Right lobe of liver (tissue), 4 donors: Measurements from ENCODE around the genes RBMS2, NACA and PRIM1.

DNA sequence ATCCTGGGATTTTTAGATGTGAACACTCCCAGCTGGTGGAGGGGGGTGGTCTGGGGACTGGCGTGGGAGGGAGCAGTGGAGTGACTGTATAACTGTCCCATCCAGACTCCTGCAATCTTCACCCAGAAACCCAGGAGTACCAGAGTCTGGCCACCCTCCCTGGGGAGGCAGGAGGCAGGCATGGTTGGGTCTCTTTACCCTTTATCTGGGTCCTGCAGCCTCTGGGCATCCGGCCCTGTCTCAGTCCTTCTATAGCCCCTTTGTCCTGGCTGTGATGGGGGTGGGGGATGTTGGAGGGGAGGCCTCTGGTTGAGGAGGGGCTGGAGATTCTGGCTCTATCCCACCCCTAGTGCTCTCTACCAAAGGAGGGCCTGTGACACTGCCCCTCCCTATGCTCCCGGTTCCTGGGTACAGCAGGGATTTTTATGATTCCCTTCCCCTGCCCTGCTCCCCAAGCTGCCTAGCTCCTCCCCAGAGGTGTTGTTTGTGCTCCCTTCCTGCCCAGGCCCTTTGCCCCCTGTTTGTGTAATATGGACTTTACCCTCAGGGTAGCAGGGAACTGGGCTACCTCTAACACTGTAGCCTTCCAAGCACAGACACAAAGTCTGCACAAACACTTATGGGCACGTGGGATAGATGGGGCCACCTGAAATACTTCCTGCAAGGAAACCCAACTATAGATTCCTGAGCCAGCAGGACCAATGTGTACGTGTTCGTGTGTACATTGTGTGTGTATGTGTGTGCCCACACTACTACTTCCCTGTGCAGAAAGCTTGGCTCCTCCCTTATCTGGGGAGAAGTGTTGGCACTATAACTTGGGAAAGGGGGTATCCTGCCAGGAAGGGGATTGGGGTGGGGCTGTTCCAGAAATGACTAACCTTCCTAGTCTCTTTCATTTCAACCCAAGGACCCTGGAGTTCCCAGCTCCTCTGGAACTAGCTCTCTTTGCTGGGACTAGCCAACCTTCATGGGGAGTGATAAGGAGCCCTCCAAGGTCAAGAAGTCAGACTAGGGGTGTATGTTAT is 1.8 kb downstream of the ERBB3 start:
- PRO-cap, 4 experiments = peak in 4 of 4 experiments; most common plus-strand start position 114 of the sequence (in 1); most common minus-strand start position 397 of the sequence (in 4)
- RAMPAGE, long total RNA, 2 experiments = no peak in any of the 2 experiments

DNA sequence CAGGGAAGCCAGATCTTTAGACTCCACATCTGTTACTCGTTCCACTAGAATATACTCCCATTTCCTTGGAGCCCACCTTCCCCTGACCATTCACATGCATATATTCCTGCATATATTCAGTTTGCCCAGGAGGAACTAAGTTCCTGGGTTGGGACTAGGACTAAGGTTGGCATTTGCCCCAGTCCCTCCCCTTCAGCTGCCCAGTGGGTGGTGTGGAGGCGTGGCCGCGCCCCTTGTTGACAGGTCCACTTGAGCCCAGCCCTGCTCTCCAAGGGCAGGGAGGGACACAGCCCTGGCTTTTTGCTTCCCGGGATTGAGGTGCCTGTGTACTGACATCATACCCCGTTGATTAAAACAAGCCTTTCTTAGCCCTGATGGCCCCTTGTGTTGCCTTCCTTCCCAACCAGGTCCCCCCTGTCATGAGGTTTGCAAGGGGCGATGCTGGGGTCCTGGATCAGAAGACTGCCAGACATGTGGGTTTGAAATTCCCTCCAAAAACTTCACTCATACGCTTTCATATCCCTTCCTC is 7.3 kb downstream of the ERBB3 start:
- PRO-cap, 4 experiments = peak in 1 of 4 experiments; most common plus-strand start position 425 of the sequence (in 1)
- RAMPAGE, long total RNA, 2 experiments = no peak in any of the 2 experiments

GRCh38 chr12:56104854-56105547 is 642 bp downstream of the PA2G4 start:
- PRO-cap, 4 experiments = no peak in any of the 4 experiments
- RAMPAGE, long total RNA, 2 experiments = no peak in any of the 2 experiments

GRCh38 chr12:56126668-56127378 is 1.2 kb upstream of the ESYT1 start:
- PRO-cap, 4 experiments = no peak in any of the 4 experiments
- RAMPAGE, long total RNA, 2 experiments = no peak in any of the 2 experiments

DNA sequence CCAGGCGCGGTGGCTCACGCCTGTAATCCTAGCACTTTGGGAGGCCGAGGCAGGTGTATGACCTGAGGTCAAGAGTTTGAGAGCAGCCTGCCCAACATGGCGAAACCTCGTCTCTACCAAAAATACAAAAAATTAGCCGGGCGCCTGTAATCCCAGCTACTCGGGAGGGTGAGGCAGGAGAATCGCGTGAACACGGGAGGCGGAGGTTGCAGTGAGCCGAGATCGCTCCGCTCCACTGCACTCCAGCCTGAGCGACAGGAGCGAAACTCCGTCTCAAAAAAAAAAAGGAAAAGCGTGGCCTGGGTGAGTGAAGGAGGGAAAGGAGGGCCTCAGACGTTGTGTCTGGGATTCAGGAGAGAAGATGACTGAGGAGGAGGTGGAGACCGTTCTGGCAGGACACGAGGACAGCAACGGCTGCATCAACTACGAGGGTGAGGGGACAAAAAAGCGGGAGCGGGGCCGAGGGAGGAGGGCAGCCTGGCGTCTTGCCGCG is 998 bp upstream of the MYL6 start:
- PRO-cap, 4 experiments = peak in 1 of 4 experiments; most common plus-strand start position 176 of the sequence (in 1)
- RAMPAGE, long total RNA, 2 experiments = no peak in any of the 2 experiments

- PRO-cap, 4 experiments = peak in 1 of 4 experiments; most common plus-strand start chr12:56162135 (in 1); most common minus-strand start chr12:56162272 (in 1)
- RAMPAGE, long total RNA, 2 experiments = no peak in any of the 2 experiments
These were observed 4.2 kb downstream of the MYL6 start for GRCh38 chr12:56162070-56162968.

DNA sequence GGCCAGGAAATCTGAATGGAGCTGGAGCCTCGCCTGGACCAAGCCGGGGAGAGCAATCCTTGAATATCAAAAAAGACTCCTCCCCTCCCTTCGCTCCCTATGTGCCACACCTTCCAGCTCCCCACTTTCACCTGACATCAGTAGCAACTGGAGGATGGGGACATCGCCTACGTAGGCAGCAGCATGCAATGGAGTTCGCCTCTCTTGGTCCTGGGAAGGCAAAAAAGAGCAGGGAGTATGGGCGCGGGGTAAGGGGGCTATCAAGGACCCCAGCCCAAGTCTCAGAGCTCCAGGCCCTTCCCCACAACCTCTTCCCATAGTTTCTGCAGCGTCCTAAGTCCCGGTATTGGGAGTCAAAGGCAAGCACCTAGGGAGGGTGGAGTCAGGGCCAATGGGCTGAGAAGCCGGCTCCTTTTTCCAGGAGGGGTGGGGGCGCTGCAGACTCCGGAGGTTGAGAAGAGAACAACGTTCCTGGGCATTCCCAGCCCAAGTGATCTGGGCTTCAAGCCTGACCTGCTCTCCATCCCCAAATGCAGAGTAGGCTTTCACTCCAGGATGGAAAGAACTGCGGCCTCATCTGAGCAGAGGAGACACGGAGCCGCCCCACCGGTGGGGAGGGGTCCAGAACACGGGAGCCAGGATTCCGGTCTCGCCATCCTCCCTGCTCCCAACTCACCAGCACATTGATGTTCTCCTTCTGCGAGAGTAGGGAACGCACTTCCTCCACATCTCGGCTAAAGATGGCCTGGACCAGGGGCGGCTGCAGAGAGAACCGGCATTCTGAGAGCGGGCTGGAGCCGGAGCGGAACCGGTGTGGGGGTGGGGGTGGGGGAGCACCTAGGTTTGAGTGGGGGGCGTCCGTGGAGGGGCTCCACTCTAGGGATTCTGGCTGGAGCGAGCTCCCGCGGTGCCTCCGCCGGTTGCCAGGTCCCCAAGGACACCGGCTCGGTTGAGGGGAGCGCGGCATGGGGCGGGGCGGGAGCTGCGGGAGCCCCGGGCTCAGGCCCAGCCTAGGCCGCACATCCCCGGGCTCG is 715 bp downstream of the ANKRD52 start:
- PRO-cap, 4 experiments = no peak in any of the 4 experiments
- RAMPAGE, long total RNA, 2 experiments = no peak in any of the 2 experiments

DNA sequence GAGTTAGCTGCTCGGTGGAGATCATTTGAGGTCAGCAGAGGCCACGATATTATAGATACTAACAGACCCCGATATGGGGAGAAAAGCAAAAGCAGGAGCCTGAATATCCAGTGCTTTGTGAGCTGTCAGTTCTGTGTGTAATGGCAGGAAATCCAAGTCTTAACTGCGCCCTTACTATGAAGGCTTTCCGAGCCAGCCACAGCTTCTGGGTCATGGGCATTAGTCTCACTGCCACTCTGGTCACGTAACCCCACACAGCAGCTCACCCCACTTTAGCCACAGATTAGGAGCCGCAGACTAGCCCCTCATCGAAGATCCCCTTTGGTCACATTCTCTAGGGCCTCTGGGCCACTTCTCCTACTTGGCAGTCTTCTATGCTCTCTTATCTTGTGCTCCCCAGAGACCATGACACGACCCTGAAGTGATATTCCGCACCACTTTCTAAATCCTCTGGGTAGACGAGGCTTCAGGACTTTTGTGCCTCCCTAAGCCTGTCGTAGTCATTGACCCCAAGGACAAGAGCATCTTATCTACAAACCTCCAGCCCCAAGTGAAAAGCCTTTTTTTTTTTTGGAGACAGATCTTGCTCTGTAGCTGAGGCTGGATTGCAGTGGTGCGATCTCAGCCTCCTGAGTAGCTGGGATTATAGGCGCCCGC is 837 bp upstream of the CS start:
- PRO-cap, 4 experiments = no peak in any of the 4 experiments
- RAMPAGE, long total RNA, 2 experiments = no peak in any of the 2 experiments

DNA sequence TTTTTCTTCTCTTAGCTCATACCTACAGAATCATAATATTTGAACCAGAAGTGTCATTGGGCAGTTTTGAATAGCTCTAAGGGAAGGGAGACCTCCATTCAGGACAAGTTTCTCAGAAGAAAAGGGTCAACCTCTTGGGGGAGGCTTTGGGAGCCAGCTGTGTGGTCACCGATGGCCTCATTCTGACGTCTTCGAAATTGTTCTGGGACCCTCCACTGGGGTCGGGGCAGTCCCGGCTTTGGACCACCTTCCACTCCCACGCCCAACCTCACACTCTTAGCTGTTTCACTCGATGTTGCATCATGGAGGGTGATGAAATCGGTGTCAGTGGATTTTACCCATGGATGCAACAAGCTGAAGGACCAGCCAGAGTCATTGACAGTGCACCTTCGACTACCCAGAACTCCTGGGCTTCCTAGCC is 1.1 kb upstream of the IL23A start:
- PRO-cap, 4 experiments = no peak in any of the 4 experiments
- RAMPAGE, long total RNA, 2 experiments = no peak in any of the 2 experiments

DNA sequence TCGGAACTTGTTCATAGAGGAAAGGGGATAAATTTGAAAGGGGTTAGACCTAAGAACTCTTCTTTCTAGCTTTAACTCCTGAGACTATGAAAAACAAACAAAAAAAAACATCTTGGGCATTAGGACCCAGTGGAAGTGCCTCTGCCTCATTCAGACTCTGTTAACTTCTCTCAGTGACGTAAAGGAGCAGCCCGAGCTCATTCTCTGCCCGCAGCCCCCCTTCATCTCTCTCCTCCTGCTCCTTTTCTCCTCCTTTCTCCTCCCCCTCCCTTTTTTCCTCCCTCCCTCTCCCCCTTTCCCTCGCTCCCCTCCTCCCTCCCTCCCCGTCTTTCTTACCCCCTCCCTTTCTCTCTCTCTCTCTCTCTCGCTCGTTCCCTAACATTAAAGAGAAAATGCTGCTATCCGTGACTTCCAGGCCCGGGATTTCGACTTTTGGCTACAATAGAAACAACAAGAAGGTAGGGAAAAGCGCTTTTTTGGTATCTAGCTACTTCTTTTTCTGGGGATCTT is at the start of gene RBMS2:
Gene RBMS2 (plus strand): TSS at position 189 of the 510 bp plus-strand sequence.
- PRO-cap, 4 experiments = peak in 4 of 4 experiments; most common plus-strand start position 200 of the sequence (in 4); most common minus-strand start position 172 of the sequence (in 3)
- RAMPAGE, long total RNA, 2 experiments = start-site peak on the plus strand in 1 of 2 experiments, centred at position 400 of the sequence, 17 reads per replicate

DNA sequence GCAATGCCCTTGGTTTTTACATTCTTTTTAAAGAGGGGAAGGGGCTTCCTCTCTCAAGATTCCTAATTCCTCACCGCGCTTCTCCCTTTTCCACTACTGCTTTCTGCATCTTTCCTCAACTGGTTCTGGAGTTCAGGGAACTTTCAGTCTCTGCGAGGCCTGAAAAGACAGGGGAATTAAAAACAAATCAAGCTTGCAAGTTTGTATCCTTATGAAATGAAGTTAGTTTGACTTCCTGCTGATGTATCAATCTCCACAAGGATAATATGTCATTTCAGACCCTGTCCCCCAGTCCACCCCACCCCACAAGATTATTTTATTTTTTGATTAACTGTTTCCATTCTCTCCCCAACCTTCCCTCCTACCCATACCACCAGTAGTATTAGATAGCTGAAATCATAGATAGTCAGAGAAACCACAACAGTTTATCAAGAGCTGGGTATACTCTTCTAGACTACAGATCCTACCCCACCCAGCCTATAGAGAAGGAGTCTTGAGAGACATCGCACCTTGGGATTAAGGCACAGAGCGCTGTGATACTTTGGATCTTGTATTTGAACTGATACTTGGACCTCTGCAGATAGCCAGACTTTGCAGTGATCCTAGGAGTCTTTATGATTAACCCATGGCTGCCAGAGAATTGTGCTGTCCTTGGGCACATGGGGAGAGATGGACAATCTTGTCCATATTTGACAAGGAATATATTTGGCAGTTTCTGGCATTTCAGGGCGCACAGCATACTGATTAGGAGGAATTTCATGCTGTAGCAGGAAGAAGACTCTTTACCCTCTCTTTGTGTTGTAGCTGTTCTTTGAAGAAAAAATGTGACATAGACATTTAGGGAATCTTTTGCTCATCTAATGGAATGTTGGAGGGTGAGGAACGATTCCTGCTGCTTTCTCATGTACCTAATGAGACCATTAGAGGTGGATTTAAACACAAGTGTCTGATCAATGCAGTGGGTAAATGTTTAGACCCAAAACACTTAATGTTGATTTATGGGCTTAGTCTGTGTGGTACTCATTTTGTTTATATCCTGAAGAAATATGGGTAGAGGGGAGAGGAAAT is 856 bp downstream of the RBMS2 start:
- PRO-cap, 4 experiments = peak in 2 of 4 experiments; most common minus-strand start position 121 of the sequence (in 1)
- RAMPAGE, long total RNA, 2 experiments = no peak in any of the 2 experiments

GRCh38 chr12:56643171-56644017 is 2.4 kb downstream of the ATP5F1B start:
- PRO-cap, 4 experiments = no peak in any of the 4 experiments
- RAMPAGE, long total RNA, 2 experiments = no peak in any of the 2 experiments

- PRO-cap, 4 experiments = peak in 4 of 4 experiments; most common plus-strand start chr12:56725471 (in 3); most common minus-strand start chr12:56725335 (in 4)
- RAMPAGE, long total RNA, 2 experiments = start-site peak on the minus strand in 2 of 2 experiments, at chr12:56725266-56725356 at its widest, 27,289 to 42,416 reads per replicate
These were observed at the start of gene NACA for GRCh38 chr12:56724911-56725758. NACA (minus strand) TSS chr12:56725299.

- PRO-cap, 4 experiments = peak in 4 of 4 experiments; most common plus-strand start chr12:56752453 (in 1); most common minus-strand start chr12:56752323 (in 3)
- RAMPAGE, long total RNA, 2 experiments = no peak in any of the 2 experiments
These were observed at the start of gene PRIM1 for GRCh38 chr12:56751725-56752628. PRIM1 (minus strand) TSS chr12:56752323.

DNA sequence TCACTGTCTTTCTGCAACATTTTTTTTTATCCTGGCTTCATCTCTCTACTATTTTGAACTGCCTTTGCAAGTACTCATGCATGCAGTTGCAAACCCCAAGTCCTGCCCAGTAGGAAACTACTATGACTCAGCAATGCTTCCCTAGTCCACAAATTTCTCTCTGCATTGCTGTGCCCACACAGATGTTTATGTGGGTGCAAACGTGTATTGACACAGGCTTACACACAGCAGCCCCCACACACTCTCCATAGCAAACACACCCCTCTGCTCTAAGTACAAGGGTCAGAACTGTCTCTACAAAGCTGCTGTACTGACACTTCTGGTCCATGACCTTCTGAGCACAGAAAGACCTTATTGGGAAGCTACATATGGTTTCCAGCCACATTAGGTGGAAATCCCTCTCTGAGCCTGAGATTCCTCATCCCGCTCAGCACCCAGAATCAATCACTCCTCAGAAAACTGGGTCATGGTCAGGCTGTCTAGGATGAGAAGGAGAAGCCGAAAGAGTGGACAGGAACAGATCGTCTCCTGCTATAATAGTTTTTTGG is 7.5 kb upstream of the SDR9C7 start:
- PRO-cap, 4 experiments = peak in 1 of 4 experiments; most common plus-strand start position 285 of the sequence (in 1); most common minus-strand start position 162 of the sequence (in 1)
- RAMPAGE, long total RNA, 2 experiments = no peak in any of the 2 experiments

DNA sequence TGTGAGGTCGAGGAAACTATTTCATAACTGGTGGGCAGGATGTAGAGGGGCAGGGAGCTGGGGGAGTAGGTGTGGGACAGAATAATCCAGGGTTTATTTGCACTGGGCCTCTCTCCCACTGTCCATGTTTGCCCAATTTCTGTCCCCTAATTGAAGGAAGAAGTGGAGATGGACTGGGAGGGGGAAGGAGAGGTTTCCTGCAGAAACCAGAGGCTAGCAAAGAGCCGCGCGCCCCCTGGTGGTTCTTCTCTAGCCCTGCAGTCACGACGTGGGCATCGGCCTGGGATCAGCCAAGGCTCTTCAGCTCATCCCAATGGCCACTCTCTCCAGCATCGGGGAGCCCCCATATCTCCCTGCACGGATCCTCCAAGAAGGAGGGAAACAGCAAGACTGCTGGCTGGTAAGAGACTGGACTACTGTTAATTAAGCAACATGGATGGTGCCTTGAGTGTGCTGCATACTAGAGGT is 6.8 kb upstream of the GPR182 start:
- PRO-cap, 4 experiments = no peak in any of the 4 experiments
- RAMPAGE, long total RNA, 2 experiments = no peak in any of the 2 experiments

DNA sequence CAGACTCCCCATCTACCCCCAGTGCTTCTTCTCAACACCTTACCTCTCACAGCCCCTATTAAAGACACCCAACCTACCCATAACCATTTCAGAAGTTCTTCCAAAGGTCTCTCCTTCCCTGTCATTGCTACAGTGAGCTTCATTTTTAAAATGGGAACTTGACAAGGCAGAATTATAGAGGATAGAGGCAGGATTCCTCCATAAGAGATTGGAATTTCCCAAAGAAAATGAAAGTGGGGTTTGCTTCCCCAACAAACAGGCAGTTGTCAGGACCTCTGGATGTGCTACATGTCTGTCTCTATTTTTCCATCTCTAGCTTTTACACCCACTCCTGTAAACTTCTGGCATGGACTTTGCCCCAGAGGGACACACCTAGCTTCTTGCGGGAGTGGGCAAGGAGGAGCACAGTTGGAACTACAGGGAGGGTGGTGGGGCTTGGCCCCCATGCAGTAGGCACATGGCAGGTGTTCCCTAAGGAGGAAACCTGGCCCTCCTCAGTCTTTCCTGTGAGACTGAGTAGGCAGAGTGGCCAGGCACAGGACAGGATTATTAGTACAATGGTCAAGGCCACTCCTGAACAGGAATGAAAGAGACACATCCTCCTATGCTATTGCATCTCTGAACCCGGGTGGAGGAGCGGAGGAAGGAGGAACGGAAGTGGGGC is 1.0 kb downstream of the MYO1A start:
- PRO-cap, 4 experiments = no peak in any of the 4 experiments
- RAMPAGE, long total RNA, 2 experiments = no peak in any of the 2 experiments

GRCh38 chr12:57098750-57099564 is 10.0 kb downstream of the NAB2 start:
- PRO-cap, 4 experiments = no peak in any of the 4 experiments
- RAMPAGE, long total RNA, 2 experiments = no peak in any of the 2 experiments

GRCh38 chr12:57199621-57200123 is 16.9 kb upstream of the NXPH4 start:
- PRO-cap, 4 experiments = peak in 1 of 4 experiments; most common plus-strand start chr12:57199921 (in 1)
- RAMPAGE, long total RNA, 2 experiments = start-site peak on the plus strand in 1 of 2 experiments, at chr12:57199923-57199955 at its widest, 90 reads per replicate

- PRO-cap, 4 experiments = no peak in any of the 4 experiments
- RAMPAGE, long total RNA, 2 experiments = no peak in any of the 2 experiments
These were observed 705 bp downstream of the NDUFA4L2 start for GRCh38 chr12:57236007-57236791.